Psoas muscle (tissue), 2 donors: ENCODE measurements around a stretch of chr6.

DNA sequence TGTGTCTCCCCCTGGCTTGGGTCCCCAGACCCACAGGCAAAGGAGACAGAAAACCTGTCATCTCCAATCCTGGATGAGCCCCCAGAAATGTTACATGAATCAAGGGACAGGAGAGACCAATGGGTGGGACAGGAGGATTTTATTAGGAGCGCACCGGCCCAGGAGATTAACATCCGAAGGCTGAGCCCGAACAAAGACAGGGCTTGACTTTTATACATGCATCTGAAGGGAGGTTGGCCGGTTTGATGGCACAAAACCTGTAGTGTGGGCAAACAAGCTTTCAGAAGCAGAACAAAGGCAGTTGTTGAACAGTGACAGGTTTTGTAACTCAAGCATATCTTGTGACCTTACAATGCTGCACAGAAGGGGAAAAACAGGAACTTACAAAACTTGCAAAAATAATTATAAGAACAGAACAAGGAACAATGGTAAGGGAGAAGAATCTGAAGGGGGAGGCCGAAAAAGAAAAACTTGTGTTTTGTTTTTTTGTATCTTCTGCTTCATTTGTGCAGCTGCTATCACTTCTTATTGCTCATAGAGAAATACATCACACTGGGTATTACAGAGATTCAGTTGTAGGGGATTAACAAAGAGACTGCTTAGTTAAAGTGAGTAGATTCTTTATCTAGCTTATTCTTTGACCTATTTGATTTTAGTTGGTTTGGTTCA, 83.8 kb upstream of the GPR6 start:
- PRO-cap, 2 experiments: no peak in any of the 2 experiments

GRCh38 chr6:110182433-110182840, 2.2 kb downstream of the CDC40 start:
- PRO-cap, 2 experiments: no peak in any of the 2 experiments

DNA sequence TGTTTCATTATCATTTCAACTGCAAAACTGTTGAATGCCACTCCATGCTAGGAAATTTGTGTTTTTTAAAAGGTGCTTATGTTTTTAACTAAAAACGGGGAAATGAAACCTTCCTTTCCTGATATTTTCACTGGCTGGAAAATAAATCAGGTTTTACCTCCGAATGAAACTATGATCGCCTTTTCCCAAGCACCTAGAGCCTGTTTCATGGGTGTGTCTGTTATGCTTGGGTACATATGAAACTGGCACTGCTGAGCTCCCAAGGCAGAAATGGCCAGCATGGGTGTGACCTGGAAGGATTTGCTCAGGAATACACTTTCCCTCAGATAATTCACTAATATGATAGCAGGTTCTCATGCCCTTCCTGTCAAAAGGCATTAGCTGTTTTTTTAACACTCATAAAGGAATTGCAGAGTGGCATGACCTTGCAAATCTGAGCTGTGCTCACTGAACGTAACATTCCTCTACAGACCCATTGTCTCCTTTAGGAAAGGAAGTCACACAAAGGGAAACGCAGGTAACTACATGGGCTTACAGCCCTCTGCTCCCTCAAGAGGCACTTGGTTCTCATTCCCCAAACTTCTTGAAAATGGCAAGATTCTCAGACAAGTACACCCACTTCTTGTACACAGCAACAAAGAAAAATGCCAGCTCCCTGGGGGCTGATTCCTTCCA, 72.8 kb downstream of the METTL24 start:
- PRO-cap, 2 experiments: no peak in any of the 2 experiments

- PRO-cap, 2 experiments: no peak in any of the 2 experiments
These were observed 33.1 kb upstream of the SLC22A16 start for GRCh38 chr6:110509403-110510075.

- PRO-cap, 2 experiments: no peak in any of the 2 experiments
These were observed 40.8 kb upstream of the SLC22A16 start for GRCh38 chr6:110517230-110517636.

- PRO-cap, 2 experiments: no peak in any of the 2 experiments
These were observed 86.8 kb downstream of the CDK19 start for GRCh38 chr6:110728307-110729007.

- PRO-cap, 2 experiments: no peak in any of the 2 experiments
These were observed 27.1 kb downstream of the AMD1 start for GRCh38 chr6:110901664-110902181.

DNA sequence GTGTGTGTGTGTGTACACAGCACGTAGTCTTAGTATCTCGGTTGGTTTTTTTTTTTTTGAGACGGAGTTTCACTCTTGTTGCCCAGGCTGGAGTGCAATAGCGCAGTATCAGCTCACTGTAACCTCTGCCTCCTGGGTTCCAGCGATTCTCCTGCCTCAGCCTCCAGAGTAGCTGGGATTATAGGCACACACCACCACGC, 32.8 kb upstream of the GTF3C6 start:
- PRO-cap, 2 experiments: no peak in any of the 2 experiments

DNA sequence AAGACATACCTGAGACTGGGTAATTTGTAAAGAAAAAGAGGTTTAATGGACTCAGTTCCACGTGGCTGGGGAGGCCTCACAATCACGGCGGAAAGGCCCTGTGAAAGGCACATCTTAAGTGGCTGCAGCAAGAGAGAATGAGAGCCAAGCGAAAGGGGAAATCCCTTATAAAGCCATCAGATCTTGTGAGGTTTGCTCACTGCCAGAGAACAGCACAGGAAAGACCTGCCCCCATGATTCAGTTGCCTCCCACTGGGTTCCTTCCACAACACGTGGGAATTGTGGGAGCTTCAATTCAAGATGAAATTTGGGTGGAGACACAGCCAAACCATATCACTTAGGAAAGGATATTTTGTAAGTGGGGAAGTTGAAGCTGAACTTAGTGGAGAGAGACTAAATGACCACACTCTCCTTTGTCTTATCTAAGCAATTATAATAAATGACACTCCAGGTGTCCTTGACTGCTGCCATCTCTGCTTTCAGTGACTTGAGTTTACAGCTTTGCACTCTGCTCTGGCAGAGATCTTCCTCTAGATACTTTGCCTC, 31.9 kb downstream of the MFSD4B start:
- PRO-cap, 2 experiments: no peak in any of the 2 experiments

DNA sequence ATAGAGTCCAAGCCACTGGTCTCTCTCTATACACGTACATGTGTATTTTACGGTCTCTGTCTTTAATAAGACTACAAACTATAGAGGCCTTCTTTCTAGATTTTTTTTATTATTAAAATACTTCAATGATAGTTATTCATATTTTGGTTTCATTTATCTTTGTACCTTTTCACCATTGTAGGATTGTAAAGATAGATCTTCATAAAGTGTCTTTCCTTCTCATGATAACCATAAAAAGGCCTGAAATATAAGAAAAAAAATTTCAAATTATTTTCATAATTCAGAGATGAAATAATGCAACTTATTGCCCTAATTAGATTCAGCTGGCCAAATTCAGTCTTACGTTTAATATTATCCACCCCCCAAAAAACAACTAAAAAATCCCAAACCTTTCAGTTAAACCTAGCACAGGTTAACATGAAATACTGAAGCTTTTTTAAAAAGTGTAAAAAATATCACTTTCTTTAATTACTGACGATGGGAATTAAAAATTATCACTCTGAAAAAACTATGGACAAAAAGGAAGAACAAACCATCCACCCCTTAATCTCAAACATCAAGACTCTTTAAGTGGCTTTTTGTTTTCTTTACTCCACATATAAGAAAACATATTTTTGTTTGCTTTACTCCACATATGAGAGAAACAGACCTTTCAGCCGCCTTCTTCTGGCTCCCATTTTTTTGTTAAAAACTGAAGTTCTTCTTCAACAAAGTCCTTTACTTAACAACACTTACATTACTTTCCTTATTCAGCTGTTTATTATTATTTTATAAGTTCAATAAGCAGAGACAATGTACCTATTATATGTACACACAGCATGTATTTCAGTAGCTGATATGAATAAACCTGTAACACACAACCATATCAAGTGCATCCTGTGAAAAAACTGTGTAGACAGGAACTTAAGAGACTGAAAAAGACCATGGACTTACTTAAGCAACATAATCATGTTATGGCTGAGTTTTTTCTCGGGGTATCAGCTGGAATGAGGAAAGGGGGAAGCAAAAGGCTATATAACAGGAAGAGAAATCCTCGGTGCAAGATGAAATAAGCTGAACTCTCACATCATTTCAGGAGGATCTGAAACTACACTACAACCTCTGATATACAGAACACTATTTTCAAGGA, 71.3 kb downstream of the REV3L start:
- PRO-cap, 2 experiments: no peak in any of the 2 experiments

DNA sequence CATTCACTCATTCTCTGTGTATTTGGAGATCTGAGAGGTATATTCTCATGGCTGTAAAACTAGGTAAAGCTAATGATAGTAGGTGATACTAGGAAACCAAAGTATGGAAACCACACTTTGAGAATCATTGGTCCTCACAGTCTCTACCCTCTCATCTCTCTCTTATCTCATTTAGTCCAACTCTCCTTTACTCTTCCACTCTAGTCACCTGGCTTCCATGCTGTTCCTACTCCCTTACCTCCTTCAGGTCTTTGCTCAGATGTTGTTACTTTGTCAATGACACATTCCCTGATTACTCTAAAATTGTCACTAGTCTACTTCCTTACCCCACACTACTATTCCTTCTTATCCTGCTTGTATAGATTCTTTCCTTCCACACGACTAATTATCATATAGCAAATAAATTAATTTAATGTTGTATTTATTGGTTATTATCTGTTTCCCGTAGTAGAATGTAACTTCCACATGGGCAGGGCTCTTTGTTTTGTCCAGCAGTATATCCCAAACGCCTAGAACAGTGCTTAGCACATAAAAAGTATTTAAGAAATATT, 67.5 kb downstream of the REV3L start:
- PRO-cap, 2 experiments: no peak in any of the 2 experiments

DNA sequence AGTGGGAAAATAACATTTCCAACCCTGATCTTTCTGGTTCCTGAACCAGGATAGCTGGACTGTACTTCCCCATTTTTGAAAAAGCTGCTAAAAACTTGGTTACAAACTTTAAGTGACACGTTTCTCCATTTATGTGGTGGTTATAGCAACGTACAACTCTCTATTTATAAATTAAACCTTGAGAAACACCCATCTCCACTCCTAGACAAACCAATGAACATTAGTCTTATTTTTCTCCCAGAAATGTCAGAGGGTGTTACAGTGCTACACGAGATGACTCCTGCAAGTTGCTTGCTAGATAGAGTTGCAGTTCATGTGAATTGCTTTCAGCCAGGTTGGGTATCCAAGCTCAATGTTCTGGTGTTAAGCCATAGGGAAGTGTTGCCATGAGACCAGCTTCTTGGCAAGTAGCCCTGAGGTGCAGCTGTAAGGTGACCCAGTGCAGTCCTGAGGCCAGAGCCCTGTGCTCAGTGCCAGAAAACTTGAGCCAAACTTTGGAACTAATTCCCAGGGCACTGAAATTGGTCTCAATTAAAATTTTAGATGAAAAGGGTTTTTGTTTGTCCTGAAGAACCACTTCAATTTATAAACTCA, 51.3 kb upstream of the REV3L start:
- PRO-cap, 2 experiments: no peak in any of the 2 experiments

- PRO-cap, 2 experiments: peak in 2 of 2 experiments; most common plus-strand start chr6:111589631 (in 2)
These were observed 16.2 kb downstream of the TRAF3IP2 start for GRCh38 chr6:111589274-111590068.

DNA sequence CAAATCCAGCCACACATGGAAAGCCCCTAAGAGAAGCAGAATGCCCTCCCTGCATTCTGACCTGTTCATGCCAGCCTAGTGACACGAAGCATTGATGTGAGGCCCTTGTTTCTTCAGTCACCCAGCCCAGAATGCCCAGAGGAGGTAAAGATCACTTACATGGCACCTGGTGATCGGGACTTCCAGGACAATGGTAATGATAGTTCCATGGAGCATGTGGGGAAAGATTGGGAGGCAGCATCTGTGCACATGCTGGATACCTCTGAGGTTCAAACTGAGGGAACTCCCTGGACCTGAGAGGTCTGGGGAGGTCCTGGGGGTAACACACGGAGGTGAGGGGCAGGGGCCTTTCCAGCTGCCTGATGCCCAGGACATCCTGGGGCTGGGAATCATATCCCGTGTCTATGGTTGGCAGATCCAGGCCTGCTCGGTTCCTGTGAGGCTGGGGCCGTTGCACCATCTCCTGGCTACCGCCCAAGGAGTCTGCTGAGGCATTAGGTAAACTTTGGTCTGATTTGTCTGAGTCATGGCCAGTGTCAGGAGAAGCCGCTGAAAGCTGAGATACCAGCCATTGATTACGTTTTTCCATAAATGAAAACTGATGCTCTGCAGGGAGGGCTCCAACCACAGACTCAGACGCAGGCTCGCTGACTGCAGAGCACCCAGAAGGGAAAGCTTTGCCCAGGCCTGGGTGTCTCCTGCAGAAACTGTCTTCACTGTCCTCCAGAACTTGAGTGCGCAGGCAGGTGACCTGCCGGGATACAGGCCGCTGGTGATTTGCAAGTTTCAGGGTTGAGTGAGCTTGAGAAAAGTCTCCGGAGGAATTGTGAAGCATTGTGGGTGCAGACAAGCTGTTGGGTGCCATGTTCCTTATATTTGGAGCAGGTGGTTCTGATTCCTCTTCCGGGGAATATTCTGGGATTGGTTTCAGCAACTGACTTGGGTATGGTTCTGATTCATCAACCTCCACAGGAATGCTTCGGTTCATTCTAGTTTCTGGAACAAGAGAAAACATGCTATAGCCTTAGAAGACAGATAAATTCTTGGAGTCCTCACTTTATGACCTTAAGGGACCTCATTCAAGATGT, 14.2 kb downstream of the TRAF3IP2 start:
- PRO-cap, 2 experiments: peak in 2 of 2 experiments; most common plus-strand start position 635 of the sequence (in 2); most common minus-strand start position 133 of the sequence (in 2)

GRCh38 chr6:111625424-111626032, 19.9 kb upstream of the TRAF3IP2 start:
- PRO-cap, 2 experiments: no peak in any of the 2 experiments

- PRO-cap, 2 experiments: peak in 1 of 2 experiments; most common plus-strand start chr6:111685335 (in 1)
These were observed 79.4 kb upstream of the TRAF3IP2 start for GRCh38 chr6:111685085-111685396.

DNA sequence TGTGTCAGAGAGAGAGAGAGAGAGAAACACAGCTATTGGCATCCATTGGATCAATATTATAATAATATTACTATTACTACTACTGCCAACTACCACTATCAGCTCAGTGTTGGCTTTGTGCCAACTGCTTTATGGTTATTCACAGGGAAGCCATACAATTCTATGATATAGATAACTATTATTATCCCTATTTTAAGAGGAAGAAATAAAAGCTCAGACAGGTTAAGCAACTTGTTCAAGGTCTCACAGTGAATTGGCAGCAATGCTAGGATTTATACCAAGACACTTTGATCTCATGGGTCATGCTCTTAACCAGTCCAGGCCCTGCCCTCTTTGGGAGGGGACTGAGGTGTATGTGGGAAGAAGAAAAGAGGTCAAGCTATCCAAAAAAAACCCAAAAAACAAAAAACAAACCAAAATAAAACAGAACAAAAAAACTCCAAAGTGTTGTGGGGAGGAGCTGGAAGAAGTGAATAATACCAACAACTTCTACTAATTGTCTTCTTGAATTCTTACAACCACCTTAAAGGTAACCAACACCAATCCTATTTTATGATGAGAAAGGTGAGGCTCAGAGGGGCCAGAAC, 82.1 kb upstream of the TRAF3IP2 start:
- PRO-cap, 2 experiments: no peak in any of the 2 experiments

- PRO-cap, 2 experiments: no peak in any of the 2 experiments
These were observed 73.6 kb downstream of the FYN start for GRCh38 chr6:111799530-111800179.

DNA sequence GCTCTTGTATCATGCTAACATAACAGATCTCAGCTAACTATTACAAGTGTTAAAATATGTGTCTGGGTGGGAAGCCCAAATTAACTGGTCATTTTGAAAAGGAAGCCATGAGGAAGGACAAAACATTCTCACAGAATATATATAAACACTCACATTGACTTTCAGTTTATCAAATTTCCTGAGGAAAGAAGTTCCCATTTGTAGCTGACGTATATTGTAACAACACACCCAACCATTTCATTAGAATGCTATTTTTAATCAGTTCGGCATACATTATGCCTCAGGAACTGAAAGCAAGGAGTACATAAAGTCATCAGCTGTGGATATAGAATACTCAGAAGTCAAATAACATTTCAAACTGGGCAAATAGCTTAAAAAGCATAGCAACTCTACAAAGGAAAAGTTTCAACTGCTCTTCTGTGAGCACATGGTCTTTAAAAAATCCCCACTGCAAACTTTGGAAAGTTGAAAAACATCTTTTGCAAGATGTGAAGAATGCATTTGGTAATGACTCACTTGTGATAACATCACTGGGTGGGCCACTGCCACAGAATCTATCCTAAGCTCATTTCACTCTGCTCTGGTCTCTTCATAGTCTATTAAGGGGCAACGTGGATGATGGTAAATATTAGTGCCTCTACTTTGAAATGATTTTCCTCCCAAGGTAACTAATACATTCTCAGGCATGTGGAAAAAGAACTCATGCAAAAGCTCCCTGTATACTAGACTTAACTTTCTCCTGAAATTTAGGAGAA, 49.4 kb downstream of the FYN start:
- PRO-cap, 2 experiments: no peak in any of the 2 experiments

DNA sequence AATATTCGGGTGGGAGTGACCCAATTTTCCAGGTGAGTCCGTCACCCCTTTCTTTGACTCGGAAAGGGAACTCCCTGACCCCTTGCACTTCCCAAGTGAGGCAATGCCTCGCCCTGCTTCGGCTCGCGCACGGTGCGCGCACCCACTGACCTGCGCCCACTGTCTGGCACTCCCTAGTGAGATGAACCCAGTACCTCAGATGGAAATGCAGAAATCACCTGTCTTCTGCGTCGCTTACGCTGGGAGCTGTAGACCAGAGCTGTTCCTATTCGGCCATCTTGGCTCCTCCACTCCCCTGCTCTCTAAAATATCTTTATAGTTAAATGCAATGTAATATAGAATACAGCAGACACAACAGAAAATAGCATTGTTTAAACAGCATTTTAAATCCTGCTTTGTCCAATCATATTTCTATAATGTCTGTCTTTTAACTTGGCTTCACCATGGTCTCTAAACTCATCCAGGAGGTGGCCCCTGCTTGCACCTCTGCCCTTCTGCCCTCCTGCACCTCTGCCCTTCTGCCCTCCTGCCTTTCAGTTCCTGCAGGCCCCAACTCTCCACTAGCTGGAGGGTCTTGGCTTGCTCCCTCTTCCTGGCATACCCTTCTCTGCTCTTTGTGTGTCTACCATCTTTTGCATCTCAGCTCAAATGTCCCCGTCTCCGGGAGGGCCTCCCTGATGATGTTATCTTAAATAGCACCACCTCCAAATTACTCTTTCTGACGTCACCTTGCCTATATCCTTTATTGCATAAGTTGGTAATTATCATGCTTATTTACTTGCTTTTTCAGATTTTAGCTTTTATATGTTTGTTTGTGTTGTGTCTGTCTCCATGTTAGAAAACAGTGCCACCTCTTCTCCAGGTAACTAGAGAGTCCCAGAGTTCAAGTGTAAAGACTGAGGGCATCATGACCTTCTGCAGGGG, 35.7 kb upstream of the FYN start:
- PRO-cap, 2 experiments: no peak in any of the 2 experiments